Frontal cortex (tissue), 2 donors: ENCODE data around the genes PRSS16 and ZNF184.

GRCh38 chr6:26377405-26378187, 5.3 kb upstream of the BTN2A2 start:
- RAMPAGE, long total RNA, result no peak

DNA sequence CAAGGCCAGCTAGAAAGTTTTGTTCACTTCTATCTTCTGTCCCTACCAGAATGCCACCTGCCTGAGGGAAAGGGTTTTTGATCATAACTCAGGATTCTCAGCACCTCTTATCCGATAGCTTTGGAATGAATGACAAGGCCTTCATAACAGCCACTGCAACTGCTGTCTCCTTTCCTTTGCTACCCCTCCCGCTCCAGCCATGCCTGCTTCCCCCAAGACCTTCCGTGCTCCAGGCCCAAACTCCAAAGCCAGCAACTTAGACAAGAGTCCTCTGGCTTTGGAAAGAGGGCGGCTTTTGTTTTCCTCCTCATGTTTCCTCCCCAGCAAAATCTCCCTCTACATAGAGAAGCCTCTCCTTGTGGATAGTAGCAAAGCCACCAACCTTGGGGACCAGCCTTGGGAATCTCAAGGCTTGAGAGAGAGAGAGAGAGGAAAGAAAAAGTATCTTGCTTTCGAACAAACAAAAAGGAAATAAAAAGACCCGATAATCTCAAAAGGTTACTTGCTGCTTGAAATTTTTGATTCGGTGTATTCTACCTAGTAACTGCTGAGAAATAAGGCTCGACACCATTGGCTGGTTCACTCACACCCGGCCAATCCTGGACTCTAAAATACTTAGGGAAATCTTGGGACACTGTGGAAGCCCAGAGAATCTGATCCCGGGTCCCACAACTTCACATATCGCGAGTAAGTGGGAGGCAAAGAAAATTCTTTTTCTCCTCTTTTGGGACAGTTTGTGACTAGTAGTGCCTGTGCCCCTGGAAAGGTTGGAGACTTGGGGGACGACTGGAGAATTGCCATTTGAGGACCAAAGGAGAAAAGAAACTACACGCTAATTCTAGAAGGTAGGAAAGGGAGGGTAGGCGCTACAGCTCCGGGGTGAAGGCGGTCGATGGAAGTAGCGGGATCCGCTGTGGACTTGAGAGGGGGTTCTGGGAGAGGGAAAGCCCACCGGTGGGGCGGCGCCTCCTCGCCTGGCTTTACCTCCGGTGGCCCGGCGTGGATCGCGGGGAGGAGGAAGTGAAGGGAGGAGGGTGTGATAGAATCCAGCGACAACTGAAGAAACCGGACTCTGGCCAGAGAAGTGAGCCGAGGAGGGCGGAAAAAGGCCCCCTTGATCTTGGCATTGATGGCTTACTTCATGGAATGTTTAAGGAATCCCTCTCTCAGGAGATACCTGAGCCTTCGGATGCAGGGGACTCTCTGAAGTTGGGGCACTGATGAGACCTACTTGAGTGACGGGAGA, 19.1 kb upstream of the BTN3A3 start:
- RAMPAGE, long total RNA, result no peak

DNA sequence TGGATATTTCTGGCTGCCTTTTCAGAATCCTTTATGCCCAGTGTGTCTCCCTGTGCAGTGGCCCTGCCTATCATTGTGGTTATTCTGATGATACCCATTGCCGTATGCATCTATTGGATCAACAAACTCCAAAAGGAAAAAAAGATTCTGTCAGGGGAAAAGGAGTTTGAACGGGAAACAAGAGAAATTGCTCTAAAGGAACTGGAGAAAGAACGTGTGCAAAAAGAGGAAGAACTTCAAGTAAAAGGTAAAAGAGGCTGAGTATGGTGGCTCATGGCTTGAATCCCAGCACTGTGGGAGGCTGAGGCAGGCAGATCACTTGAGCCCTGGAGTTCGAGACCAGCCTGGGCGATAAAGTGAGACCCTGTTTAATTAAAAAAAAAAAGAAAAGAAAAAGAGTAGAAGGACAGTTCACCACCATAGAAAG, 7.4 kb downstream of the BTN2A1 start:
- RAMPAGE, long total RNA, result no peak

GRCh38 chr6:26521437-26522488, 16.4 kb upstream of the HMGN4 start:
- RAMPAGE, long total RNA, result no peak

DNA sequence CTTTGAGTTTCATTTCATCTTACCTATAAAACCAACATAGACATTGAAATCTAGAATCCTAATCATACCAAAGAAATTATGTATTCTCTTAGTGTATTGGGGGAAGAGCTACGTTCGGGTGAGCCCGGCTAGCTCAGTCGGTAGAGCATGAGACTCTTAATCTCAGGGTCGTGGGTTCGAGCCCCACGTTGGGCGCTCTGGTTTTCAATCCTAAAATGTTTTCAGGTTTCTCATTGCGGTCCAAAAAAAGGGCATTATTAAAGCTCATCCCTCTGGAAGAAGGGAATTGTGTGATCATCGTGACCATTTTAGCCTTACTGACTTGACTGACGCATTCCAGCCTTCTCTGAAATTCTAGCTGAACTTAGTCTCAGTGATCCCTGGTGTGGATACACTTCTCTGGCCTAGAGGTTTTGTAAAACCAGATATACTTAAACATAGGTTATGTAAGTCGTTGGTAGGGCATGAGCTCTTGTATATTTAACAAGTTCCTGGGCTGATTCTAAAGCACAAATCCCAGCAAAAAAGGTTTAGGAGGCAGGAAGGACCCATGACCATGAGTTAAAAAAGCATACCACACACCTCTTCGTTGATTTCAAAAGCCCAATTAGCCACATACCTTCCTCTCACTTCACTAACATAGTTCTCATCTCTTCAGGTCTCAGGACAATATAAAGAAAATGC, 18.4 kb downstream of the HMGN4 start:
- RAMPAGE, long total RNA, result no peak

DNA sequence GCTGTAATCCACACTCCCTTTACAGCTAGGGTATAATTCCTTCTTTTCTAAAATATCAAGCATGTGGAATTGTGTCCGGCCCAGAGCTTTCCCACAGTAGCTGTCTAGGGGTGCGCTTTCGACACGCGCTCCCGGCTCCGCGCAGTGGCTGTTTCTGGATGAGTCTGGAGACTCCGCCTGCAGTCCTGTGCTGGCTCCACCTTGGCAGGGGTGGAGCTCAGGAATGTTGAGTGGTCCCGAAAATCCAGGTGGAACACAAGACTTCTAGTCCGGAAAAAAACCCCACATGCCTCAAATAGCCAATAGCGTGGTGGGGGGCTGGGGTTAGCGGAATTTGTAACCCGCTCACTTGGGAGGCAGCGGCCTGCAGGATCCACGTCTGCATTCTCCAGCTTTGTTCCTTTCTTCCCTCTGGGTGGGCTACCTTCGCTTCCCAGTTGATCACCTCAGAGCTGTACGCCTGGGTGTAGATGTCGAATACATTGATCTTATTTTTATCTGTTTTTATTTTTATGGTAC, 83.9 kb upstream of the ZNF322 start:
- RAMPAGE, long total RNA, result no peak

GRCh38 chr6:26956280-26957265, 176.0 kb downstream of the H2BC11 start:
- RAMPAGE, long total RNA, result no peak

DNA sequence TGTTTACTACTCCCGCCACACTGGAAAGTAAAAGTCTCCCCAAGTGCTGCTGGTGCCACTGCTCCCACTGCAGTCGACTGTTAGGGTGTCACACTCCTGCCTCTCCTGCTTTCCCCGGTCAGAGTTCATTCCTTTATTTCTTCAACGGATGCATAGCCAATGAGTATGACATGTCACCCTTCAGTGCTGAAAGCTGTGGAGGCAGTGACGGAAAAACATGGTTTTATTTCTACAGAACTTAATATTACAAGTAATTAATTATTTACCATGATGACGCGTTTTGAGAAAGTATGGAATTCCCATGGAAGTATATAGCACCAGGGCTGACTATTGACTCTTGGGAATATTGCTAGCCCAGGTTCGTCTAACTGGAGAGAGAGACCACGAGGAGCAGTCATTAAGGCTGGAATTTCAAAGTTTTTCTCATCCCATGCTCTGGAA, 40.4 kb downstream of the H2BC11 start:
- RAMPAGE, long total RNA, result no peak

GRCh38 chr6:27140277-27140634, 1.2 kb downstream of the H4C9 start:
- RAMPAGE, long total RNA, result no peak

GRCh38 chr6:27237400-27238259, 9.9 kb upstream of the PRSS16 start:
- RAMPAGE, long total RNA, result no peak

DNA sequence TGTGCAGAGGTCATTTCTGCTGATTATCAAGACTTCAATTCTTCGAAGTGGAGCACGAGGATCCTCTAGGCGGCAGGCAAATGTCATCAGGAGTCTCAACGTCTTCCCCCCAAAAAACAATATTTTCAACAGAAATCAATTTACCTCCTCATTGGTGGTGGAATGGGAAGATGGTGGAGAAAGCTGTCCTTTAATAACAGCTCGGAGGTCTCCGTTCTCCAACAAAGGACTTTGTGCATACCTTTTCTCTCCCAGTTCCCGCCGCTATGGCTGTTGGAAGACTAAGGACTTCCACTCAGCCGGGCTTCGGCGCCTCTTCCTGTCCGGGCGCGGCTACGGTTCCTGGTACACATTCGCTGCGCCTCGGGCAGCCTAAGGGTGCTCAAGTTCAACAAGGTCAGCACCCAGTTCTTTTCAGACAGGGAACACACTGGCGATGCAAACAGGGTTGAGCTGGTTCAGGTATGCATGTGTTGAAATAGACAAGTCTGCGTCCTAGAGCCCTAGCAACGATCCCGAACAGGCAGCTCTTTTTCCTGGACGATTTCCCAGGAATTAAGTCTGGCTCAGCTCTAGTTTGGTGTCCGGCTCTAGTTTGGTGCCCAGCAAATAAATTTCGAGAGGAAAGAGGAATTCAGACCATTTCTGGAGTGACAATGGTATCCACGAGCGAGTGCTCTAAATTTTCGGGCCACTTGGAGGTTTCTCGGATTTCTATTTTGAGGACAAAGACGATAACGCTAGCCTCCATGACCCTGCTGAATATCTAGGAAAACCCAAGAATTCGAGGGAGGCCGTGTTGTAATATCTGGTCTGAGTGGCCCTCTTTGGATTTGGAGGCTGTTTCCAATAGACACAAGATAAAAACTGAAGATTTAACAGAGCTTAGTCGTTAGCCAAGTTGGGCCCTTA, 8.9 kb upstream of the PRSS16 start:
- RAMPAGE, long total RNA, result no peak

DNA sequence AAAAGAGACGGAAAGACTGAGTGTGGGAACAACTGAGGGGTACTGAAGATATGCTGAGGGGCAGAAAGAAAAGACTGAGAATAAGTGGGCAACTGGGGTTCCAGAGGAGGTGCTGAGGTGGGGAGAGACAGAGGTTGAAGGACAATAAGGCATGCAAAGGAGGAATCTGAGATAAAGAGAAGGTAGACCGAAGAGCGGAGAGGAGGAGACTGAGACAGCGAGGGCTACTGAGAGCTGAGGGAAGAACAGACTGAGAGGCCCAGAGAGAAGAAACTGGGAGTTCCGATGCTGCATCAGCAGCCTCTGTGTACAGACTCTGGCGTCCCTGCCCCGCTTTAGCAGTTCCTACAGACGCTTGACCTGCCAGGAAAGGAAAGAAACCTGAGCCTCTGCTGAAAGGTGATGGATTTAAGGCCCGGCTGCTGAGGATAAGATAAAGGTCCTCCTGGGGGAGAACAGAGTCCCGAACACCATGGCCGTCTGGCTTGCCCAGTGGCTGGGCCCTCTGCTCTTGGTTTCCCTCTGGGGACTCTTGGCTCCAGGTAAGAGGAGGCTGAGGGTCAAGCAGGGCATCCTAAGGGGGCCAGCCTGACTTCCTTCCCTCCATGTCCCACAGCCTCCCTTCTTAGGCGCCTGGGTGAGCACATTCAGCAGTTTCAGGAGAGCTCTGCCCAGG, at the start of gene PRSS16:
TSS of gene PRSS16 (plus strand) at position 436 of the 676 bp plus-strand sequence.
- RAMPAGE, long total RNA, result no peak

DNA sequence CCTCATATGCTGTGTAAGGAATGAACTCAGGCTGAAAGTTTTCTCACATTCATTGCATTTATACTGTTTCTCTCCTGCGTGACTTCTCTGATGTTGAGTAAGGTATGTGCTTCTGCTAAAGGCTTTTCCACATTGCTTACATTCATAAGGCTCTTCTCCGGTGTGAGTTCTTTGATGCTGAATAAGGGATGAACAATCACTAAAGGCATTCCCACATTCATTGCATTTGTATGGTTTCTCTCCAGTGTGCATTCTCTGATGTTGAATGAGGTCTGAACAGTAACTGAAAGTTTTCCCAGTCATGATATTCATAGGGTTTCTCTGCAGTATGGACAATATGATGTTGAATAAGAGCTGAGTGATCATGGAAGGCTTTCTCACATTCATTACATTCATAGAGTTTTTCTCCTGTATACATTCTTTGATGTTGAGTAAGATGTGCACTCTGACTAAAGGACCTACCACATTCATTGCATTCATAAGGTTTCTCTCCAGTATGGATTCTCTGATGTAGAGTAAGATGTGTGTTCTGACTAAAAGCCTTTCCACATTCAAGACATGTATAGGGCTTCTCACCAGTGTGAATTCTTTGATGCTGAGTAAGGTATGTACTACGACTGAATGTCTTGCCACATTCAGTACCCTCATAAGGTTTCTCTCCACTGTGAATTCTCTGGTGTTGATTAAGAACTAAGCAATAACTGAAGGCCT, 29.5 kb upstream of the ZNF391 start:
- RAMPAGE, long total RNA, result no peak

- RAMPAGE, long total RNA, result no peak
Observed at GRCh38 chr6:27369469-27370683, 18.7 kb upstream of the ZNF391 start.

GRCh38 chr6:27472605-27473439, at the start of gene ZNF184:
TSS of gene ZNF184 (minus strand) at chr6:27473105.
- RAMPAGE, long total RNA, result no peak

- RAMPAGE, long total RNA, result no peak
Observed at GRCh38 chr6:27531953-27532336, 59.0 kb upstream of the ZNF184 start.

- RAMPAGE, long total RNA, result no peak
Observed at GRCh38 chr6:27544223-27544645, 71.3 kb upstream of the ZNF184 start.

- RAMPAGE, long total RNA, result no peak
Observed at GRCh38 chr6:27544676-27545075, 71.8 kb upstream of the ZNF184 start.

GRCh38 chr6:27545076-27545880, 72.4 kb upstream of the ZNF184 start:
- RAMPAGE, long total RNA, result no peak

- RAMPAGE, long total RNA, result no peak
Observed at GRCh38 chr6:27568103-27568852, 95.4 kb upstream of the ZNF184 start.